ENCODE data around the genes SMARCE1, KRTAP1-1, KRTAP4-9, KRTAP17-1 and KRT17.

GRCh38 chr17:40485914-40486907 is 15.2 kb downstream of the TNS4 start:
- PRO-cap, result bidirectional peak, plus-strand start at chr17:40486344, minus-strand start at chr17:40486234

DNA sequence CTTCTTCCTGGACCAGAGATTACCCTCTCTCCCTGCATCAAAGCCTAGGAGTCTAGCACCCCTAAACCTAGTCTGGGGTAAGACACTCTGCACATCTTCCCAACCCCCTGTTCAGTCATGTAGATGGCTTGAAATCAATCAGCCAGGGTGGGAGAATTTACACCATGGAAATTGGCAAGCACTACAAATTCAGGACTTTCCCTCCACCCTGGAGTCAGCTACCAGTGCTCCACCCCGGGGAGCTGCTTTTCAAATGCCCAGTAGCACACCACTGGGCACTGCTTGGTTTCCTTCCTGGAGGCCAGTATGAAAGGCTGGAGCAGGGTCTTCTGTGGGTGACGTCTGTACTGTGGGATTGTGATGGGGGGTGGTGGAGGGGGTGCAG is 1.5 kb downstream of the CCR7 start:
- PRO-cap, result no peak

DNA sequence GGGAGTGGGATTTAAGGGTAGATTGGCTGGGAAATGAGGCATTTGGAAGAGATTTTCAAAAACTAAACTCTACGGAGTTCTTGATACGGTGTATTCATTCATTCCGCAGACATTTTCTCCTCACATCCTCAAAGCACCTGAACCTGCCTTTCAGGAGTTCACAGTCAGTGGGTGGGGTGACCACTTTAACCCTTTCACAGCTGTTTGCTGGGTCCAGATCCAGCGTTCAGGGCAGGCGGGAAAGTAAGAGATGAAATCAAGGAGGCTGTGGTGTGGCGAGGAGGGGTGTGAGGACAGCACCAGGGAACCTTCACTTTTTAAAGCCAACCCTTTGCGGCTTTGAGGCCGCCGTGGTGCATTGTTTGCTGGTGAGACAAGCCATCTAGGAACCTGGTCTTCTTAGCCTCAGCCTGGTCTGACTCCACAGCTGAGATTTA is 1.1 kb downstream of the CCR7 start:
- PRO-cap, result no peak

DNA sequence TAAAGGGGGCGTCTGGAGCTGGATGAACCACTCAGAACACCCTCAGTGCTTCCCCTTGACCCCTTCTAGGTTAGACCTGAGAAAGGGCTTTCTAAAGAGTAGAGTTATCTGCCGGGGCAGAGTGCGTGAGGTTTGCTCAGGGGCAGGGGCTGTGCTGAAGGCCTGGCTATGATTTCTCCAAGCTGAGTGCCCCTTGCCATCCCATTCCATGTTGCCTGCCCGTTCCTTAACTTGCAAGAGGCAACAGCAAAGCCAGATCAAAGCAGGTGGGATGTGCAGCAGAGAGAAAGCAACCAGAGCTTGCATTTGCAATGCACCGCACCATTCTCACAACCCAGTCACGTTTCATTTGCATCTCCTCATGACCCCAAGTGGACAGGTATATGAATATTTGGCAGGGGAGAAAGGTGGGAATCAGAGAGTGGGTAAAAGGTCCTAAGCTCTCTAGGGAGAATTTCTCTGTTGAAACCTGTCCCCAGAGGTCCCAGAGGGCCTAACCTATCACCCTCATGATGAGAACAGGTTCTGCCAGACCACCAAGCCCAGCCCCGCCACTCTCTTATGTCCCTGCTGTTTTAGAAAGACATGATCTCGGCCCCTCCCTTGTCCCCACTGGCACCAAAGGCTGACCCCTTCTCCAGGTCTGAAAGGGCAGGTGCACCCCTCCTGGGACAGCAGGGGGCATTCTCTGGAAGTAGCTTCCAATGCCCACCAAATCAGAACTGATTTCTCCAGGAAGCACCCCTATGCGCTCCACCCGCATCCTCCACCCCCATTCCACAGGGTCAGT is 521 bp downstream of the CCR7 start:
- PRO-cap, result no peak

- PRO-cap, result bidirectional peak, plus-strand start at chr17:40648185, minus-strand start at chr17:40647817
Measured at GRCh38 chr17:40647692-40647980, at the start of gene SMARCE1. SMARCE1 (minus strand) TSS chr17:40647818.

- PRO-cap, result unidirectional peak, minus-strand start at chr17:40964512
Measured at GRCh38 chr17:40964364-40964772, 2.4 kb downstream of the KRT39 start.

- PRO-cap, result no peak
Measured at GRCh38 chr17:41041263-41041755, at the start of gene KRTAP1-1. KRTAP1-1 (minus strand) TSS chr17:41041450.

DNA sequence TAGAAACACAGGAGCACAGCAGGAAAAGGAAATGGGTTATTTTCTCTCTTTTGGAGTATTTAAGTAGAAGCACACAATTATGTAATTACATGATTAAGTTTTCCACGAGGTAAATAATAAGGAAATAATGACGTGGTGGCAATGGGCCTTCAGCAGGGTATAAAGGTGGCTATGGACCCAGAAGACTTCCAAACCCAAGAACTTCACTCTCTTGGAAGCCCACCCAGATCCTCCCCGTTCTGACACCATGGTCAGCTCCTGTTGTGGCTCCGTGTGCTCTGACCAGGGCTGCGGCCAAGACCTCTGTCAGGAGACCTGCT is at the start of gene KRTAP4-9:
Gene KRTAP4-9, plus strand, starts transcription at position 248 of the 320 bp plus-strand sequence.
- PRO-cap, result no peak

DNA sequence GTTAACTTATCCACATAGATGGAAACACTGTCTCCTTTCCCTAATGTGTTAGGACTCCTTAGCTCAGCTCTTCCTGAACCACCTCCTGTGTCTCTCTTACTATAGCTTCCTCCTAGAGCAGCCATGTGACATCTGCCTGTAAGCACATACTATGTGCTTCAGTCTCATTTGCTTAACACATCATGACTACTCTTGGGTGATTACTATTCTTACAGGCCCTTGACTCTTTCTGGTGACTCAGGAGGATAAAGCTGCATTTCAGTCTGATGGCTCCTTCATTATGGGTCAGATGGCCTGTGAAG is 284 bp upstream of the KRTAP4-2 start:
- PRO-cap, result no peak

DNA sequence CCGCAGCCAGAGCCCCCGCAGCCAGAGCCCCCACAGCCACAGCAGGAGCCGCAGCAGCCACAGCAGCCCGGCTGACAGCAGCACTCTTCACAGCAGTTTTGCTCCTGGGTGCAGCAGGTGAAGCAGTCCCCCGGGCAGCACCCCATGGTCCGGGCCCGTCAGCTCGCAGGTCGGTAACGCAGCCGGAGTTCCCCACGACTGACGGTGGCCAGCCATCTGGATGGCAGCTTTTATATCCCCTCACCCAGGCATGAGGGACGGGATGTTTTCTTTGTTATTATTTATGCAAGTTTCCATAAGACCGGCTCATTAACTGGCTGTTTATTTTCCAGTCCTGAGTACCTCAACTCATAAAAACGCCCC is at the start of gene KRTAP17-1:
Gene KRTAP17-1, minus strand, starts transcription at position 206 of the 363 bp plus-strand sequence.
- PRO-cap, result no peak

DNA sequence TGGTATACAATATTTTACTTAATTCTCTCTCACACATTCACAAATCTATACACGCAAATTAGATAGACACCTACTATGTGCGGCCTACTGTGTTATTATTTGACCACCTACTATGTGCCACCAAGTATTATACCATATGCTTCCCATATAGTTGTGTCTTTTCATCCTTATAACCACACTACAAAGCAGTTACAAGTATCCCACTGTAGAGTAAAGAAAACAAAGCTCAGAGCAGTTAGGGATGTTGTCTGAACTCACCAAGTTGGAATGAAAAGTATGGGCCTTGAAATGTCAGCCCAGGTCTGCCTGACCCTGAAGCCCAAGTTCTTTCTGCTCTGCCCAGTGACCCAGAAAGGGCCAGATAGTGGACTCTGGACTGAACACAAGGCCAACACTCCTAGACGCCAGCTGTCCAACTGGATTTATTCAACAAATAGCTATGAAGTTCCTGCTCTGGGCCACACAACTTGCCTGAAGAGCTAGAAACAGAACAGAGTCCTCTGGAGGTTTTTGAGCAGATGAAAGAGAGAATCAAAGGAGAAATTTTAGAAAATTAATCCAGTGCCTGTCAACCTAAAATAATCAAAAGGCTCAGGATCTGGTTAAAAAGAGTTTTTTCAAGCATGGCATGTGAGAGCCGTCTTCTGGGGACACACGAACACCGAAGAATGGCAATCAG is 8.4 kb downstream of the KRT37 start:
- PRO-cap, result no peak

- PRO-cap, result no peak
Measured at GRCh38 chr17:41416488-41416934, 7.9 kb downstream of the KRT37 start.

DNA sequence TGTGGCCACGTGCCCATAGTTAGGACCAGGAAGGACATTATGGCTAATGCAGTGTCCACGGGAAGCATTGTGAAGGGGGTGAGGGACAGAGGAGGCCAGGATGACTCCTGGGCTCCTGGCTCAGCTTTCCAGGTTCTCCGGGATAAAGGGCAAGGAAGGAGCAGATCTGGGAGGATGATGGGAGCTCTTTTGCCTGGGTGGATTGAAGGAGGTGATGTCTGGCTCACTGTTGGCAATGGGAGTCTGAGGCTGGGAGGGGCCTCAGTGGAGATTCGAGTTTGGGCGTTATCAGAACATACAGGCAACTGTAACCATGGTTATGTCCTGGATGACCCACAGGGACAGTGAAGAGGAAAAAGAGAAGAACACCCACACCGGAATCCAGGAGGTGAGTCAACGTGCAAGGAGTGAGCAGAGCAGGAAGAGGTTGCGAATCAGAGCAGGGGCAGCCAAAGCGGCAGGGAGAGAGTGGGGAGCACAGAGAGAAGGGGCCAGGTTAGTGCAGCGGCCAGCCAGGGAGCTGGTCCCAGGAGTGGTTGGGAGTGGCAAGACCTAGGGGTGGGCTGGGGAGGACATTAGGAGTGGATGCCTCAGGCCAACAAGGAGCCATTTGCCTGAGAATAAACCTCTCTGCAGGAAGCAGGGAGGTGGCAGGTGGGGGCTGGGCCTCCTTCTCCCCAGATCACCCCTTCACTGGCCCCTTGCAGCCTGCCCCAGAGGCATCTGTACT is 5.3 kb downstream of the KRT13 start:
- PRO-cap, result no peak

DNA sequence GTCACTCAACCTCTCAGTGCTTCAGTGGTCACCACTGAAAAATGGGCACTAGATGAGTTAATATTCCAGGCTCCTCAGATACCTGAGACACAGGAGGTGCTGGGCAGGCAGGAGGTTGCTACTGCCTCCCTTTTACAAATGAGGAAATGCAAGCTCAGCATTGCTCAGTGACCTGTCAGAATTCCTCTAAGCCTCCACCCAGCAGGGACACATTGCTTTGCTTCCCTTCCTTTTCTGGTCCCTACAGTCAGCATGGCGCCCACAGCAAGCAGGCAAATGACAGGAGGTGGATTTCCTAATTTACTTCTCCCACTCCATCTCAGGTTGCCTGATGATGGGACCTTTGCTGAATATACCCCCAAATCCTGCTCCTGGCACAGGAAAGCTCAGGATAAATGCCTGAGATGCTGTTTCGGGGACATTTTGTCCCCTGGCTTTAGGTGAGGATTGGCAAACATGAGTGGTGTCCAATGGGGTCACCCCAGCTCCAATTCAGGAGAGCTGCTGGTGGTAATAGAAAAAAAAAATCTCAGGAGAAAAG is 5.0 kb upstream of the KRT13 start:
- PRO-cap, result no peak

DNA sequence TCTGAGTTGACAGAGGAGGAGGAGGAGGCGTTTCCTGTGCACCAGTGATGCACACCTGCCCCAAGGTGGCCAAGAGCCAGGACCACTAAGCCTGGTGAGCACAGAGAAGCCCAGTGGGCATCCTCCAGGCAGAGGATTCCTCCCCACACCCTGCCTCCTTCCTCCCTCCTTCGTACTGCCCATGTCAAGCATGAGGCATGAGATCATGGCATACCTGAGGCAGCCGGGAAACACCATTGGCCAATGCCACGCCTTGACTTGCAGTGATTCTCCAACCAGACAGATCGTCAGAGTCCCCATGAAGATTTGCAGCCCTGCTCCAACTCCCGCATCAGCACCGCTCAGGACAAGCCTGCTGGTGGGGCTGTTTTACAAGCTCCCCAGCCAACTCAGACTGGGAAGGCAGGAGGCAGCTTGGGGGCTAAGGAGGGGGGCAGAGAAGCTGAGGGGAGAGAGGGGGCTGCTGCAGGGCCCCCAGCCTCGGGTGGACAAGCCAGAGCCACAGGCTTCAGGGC is 2.9 kb upstream of the KRT16 start:
- PRO-cap, result no peak

GRCh38 chr17:41623849-41625128 is at the start of gene KRT17:
KRT17 (minus strand) TSS chr17:41624575.
- PRO-cap, result no peak

- PRO-cap, result bidirectional peak, plus-strand start at chr17:41678786, minus-strand start at chr17:41678772; unidirectional peak, minus-strand start at chr17:41679209
Measured at GRCh38 chr17:41678573-41679763, 9.7 kb upstream of the EIF1 start.

DNA sequence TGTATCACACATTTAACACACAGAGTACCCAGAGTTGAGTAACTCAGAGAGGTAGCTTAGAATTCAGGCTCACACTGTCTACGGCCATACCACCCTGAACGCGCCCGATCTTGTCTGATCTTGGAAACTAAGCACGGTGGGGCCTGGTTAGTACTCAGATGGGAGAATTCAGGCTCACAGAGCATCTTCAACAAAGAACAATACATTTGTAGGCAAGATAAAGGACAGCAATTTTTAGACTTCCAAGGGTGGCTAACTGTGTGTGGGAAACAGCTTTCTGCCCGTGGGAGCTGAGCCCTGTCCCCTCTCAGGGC is 5.9 kb downstream of the GAST start:
- PRO-cap, result no peak

- PRO-cap, result no peak
Measured at GRCh38 chr17:41781254-41782106, 5.0 kb downstream of the JUP start.

DNA sequence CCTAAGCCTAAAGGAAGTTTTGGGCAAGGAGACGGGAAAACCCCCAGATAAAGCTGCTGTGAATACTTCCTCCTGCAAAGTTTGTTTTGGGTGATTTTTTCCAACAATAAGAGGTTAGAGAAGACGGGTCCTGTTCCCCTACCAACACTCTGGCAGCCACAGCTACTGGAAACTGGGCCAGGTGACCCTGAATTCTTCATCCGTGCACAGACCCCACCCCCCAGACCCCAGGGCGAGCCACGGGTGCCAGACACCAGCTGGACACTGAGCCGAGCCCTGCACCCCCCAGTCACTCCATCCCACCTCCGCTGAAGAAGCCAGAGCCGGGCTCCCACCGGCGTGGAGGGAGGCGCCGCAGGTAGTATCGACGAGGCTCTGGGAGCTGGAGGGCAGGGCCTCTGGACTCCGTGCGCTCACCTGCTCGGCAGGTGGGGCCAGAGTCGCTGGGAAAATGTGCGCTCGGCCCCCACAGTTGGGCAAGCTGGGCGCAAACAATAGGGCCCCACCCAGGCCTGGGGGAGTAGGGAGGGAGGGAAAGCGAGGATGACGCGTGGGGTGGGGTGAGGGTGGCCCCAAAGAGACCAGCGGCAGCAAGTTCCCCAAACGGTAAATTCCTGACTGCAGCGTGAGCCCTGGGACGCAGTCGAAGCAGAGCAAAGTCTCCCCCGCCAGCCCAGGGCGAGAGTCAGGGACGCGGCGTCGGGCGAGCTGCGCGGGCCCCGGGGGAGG is 747 bp downstream of the JUP start:
- PRO-cap, result bidirectional peak, plus-strand start at position 609 of the sequence, minus-strand start at position 377 of the sequence

All from sciatic nerve (tissue), 1 donor.